REH cell (cell line): ENCODE measurements around the genes DDIAS and ANKRD42.

- PRO-cap, result no peak
These were observed 53.6 kb downstream of the GAB2 start for GRCh38 chr11:78363919-78364533.

GRCh38 chr11:78392711-78393489 lies 24.7 kb downstream of the GAB2 start:
- PRO-cap, result no peak

- PRO-cap, result bidirectional peak, plus-strand start at chr11:78417086, minus-strand start at chr11:78416963; bidirectional peak, plus-strand start at chr11:78417674, minus-strand start at chr11:78417349
These were observed 653 bp downstream of the GAB2 start for GRCh38 chr11:78416809-78417525.

DNA sequence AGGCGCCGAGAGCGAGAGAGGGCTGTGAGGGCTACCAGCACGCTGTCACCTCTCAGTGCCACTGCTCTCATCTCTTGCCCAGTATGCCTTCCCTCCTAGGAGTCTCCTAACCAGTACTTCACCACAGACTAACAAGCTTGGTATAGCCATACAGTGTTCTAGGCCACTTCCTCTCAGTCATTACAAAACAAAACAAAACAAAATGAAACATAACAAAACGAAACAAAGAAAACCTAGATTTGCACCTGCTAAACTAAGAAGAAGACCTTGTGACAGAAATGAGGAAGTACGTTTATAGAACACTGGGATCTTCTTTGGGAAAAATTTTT lies 47.8 kb upstream of the GAB2 start:
- PRO-cap, result unidirectional peak, minus-strand start at position 115 of the sequence

- PRO-cap, result no peak
These were observed 81.3 kb upstream of the NARS2 start for GRCh38 chr11:78655797-78656438.

- PRO-cap, result no peak
These were observed 150.3 kb upstream of the NARS2 start for GRCh38 chr11:78724950-78725404.

DNA sequence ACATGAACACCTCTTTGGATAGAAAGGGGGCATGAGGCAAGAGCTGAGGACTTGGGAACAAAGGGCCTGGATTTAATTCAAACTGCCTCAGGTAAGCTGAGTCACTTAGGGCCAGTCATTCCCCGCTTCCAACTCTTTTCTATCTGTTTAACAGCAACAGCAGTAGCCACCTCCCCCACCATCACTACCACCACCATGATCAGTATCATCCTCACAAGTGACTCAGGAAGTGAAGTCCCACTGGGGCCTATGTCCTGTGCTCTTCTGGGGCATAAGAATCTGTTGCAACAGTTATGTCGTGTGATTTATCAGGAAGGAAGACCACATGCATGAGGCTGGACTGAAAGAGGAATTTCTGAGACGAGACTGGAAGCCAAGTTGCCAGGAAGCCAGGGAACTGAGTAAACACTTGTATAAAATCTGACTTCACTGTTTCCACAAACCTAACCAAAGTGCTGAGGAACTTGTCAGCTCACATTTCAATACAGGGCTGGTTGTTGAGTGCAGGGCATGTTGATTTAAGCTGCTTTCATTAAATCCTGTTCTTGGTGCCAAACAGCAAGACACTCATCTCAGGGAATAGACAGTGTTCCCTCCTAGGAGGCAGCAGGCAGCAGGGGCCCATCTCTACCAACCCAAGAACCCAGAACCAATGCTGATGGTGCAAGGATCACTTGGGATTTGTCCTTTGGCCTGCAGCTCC lies 226.6 kb upstream of the NARS2 start:
- PRO-cap, result bidirectional peak, plus-strand start at position 290 of the sequence, minus-strand start at position 201 of the sequence

DNA sequence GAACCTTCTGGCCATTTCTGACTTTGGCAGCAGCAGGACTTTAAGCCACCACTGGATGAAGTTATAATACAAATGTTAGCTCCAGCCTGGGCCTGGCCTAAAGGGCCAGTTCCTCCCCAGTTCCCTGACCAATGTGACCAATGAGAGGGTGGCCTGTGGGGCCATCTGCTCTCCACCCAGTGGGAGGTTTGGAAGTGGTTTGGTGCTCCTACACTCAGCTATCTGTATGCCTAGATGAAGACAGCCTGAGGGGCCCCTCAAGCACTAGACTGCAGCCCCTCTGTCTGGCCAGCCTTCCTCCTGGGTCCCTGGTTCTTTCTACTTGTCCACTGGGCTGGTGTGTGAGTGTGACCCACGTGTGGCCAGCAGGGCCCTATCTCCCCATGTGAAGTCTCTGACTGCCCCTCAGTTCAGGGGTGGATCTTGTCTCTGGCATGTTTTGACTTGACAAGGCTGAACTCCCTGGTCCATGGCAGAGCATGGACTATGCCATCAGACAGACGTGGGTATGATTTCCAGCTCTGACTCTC lies 254.2 kb upstream of the NARS2 start:
- PRO-cap, result no peak

DNA sequence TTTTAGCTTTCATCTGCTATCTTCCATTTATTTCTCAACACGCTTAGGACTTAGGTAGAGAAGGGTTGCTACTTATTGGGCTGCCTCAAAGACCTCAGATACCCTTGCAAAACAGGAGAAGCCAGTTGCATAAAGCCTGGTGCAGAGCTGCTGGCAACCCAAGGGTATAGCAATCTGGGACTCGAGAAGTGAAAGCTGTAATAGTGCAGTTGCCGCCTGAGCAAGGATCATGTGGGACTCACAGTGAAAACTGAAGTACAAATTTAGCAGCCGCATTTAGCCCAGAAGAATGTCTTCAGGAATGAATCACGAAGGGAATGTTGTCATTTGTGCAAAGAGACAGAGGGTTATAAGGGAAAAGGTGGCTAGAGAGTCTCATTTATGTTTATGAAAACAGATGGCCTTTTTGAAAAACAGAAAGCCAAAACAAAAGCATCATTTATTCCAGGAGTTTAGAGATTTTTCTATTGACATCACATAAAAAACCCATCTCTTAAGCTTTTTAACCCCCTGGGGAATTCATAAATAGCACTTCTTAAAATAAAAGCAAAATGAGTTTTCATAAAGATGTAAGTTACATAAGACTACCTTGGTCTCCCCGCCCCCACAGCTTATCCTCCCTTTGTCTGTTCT lies 267.1 kb downstream of the TENM4 start:
- PRO-cap, result bidirectional peak, plus-strand start at position 167 of the sequence, minus-strand start at position 190 of the sequence

GRCh38 chr11:79441316-79441836 lies 546 bp upstream of the TENM4 start:
- PRO-cap, result bidirectional peak, plus-strand start at chr11:79441719, minus-strand start at chr11:79441649

- PRO-cap, result no peak
These were observed 533.4 kb upstream of the TENM4 start for GRCh38 chr11:79974184-79974650.

GRCh38 chr11:81693290-81693489 lies 1040.5 kb downstream of the FAM181B start:
- PRO-cap, result no peak

DNA sequence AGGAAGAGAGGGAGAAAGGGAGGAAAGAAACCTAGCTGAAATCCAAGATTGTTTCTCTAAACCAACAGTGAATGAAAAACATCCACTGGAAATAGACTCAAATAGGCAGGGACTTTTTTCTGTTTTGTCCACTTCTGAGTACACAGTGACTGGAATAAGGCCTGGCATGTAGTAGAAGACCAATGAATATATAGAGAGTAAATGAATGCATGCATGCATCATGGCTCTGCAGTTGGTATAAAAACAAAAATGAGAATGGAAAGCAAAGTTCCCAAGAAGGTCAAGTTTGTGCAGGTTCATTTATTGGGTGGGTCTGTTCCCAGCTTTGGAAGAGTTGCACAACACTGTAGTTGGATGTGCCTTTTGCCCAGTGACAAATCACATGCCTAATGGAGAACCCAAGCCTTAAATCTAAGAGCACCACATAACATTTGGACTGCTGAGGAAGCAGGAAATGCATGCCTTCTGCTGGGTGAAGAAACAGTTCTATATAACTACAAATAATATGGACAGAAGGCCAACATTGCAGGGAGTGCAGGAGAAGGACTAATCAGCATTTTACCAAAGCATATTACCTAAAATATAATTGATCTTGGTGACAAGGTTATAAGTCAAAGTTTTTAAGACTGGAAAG lies 30.6 kb downstream of the PRCP start:
- PRO-cap, result no peak

- PRO-cap, result no peak
These were observed 307 bp downstream of the PRCP start for GRCh38 chr11:82899994-82900251.

- PRO-cap, result bidirectional peak, plus-strand start at chr11:82901730, minus-strand start at chr11:82901601
These were observed at the start of gene DDIAS for GRCh38 chr11:82901238-82901949. Gene DDIAS, plus strand, starts transcription at chr11:82901736.

DNA sequence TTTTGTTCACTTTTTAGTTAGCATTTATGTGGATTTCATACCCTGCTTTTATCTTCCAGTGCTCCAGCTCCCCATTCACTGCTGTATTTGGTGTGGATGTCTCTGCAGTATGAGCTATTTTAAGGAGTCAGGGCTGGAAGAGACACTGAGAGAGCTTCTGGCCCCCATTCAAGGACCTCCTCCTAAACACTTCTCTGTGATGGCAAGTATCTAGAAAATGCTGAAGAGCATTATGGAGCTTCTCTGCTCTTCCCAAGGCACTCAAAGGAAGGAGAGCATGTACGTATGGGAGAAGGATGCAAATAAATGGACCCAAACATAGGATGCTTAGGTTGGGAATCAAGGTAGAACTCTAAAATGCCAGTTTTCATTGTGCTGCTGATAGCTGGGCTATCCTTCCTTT lies 79.4 kb downstream of the RAB30 start:
- PRO-cap, result no peak

GRCh38 chr11:83192946-83193942 lies at the start of gene ANKRD42:
Gene ANKRD42, plus strand, starts transcription at chr11:83193712.
- PRO-cap, result bidirectional peak, plus-strand start at chr11:83193777, minus-strand start at chr11:83193663

GRCh38 chr11:83284865-83285150 lies 1.4 kb downstream of the CCDC90B start:
- PRO-cap, result bidirectional peak, plus-strand start at chr11:83284964, minus-strand start at chr11:83285048

DNA sequence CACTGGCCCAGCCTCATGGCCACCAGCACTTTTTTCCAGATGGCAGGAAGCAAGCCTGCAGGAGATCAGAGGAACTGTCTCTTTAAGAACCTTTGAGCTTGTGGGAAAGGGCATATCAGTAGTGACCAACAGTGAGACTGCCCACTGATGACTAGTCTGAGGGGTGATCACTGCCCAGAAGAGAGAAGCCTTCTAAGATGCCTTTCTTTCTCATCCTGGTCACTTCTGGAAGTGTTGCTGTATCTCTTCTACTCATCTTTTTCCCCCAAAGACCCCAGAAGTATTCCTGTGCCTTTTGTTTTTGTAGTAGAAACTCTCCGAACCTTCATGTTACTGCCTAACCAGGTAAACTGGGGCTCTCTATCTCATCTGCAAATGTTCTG lies 125.1 kb upstream of the CCDC90B start:
- PRO-cap, result no peak

- PRO-cap, result no peak
These were observed 438.7 kb upstream of the CCDC90B start for GRCh38 chr11:83724509-83725549.